Pulmonary lymph node (tissue), 1 donor: Measurements from ENCODE around the gene DDX1.

- PRO-cap, result no peak
These were observed 6.6 kb downstream of the GREB1 start for GRCh38 chr2:11540339-11540885.

DNA sequence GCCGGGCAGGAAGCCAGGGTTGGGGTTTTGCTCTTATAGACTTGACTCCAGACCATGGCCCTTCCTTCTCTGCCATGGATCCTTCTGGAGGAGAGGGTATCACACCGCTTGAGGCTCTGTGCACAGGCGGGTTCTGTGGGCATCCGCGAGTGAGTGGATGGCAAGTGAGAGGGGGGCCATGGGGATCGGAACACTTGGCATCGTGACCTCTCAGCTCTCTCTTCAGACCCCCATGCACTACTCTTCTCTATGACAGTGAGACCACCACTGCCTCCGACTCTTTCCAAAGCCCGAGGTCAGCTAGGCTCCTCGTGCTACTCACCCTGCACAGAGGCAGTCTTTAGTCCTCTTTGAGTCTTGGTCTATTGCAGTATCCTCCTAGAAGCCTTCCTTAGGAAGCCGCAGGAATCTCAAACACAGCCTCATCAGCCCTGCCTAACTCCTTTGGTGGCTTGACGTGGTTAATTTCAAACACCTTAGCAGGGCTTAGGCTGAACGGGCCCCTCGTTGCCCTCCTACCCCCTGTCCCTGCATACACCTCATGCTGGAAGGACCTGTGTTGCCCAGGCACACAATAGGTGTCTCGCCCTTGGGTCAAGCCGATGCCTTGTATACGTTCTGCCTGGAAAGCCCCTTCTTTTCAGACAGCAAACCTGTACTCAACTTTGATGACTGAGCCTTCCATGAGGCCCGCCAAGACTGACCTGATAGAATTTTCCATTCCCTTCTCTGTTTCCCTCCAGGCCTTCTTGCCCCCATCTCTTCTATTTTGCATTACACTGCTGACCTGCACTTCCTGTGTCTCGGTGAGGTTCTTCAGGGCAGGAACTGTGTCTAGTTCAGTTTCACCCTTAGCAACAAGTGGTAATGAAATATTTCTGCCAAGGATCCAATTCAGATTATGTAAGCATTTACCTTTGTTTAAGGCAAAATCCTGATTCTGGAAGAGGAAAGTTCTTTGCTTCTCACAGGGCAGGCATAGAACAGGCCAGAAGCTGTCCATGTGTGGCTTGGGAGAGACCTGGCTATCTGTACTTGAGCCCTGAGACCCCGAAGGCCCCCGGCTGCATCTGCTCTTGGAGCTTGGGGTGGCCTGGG is 7.8 kb downstream of the GREB1 start:
- PRO-cap, result no peak

GRCh38 chr2:11597657-11598921 is 64.2 kb downstream of the GREB1 start:
- PRO-cap, result no peak

DNA sequence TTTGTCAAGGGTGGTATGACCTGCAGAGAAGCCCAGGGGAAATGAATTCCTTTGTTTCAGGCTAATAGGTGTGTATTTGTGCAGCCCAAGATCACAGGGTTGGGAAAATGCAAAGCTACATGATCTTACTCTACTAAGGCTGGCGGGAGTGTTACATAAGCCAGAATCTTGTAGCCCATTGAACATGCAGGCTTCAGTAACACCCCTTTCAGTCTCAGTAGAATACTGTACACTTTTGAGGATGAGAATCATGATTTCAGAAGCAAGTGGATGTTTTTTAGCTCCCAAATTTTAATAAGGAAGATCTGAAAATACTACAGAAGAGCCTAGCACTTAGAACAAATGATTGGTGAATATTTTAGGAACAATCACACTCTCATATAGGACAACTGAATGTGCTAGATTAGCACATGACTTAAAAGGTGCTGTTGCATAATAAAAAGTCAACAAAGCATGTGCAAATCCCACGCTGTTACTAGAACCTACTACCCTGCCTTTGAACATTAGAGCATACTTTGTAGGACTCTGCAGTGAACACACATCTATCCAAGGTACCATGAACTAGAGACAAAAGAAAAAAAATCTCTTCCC is 23.8 kb upstream of the LPIN1 start:
- PRO-cap, result no peak

GRCh38 chr2:11747151-11747687 is 787 bp downstream of the LPIN1 start:
- PRO-cap, result no peak

DNA sequence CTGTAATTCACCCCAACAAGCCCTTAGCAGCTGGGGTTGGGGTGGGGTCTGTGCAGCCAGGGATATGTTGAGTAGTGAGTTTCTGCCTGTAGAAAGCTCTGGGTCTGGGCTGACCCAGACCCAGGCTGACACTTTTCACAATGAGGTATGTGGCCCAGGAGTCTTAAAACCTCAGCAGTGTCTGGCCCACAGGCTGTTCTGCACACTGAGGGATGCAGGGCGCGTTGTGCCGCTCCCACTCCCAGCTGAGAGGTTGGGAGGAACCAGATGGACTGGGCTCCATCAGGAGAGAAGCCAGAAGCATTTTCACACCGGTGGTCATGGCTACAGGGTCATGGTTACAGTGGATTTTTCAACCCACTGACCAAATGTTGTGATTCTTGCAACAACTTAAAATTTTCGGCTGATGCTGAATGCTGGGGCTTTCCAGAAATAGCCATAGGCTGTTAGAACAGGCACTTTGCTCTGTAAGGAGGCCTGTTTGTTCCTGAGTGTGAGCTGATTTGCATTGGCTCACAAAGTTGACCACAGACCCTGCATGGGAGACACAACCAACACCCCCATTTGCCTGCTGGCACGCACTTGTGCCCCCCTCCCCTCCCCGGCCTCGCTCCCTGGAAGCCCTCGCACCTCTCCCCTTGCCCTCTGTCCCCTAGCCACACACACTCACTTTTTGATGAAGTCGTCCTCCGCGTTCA is 3.2 kb downstream of the LPIN1 start:
- PRO-cap, result bidirectional peak, plus-strand start at position 480 of the sequence, minus-strand start at position 405 of the sequence

GRCh38 chr2:11775387-11775848 is 29.0 kb downstream of the LPIN1 start:
- PRO-cap, result no peak

- PRO-cap, result no peak
These were observed 430.6 kb downstream of the LPIN1 start for GRCh38 chr2:12176863-12177547.

GRCh38 chr2:12478848-12479104 is 238.0 kb upstream of the TRIB2 start:
- PRO-cap, result no peak

DNA sequence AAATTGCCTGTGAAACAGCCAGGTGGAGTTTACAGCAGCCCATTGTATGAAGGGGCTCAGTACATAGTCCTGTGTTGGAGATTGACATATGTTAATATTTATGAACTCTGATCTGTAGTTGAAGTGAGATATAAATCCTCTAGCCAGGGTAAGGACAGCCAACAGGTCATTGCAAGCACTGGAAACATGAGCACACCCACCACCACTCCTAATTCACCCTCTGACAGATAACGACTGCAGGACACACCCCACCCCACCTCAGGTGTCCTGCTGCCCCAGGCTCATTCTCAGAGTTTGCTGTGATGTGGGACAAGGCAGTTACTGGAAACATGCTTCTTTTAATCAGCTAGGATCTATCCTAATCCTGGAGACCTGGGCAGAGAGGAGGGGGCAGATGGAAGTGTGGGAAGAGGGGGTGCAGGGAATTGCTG is 112.3 kb upstream of the TRIB2 start:
- PRO-cap, result no peak

GRCh38 chr2:12718312-12719226 is 1.8 kb downstream of the TRIB2 start:
- PRO-cap, result unidirectional peak, plus-strand start at chr2:12718858

- PRO-cap, result no peak
These were observed 16.0 kb downstream of the TRIB2 start for GRCh38 chr2:12732602-12733304.

GRCh38 chr2:12788383-12788978 is 71.7 kb downstream of the TRIB2 start:
- PRO-cap, result no peak

DNA sequence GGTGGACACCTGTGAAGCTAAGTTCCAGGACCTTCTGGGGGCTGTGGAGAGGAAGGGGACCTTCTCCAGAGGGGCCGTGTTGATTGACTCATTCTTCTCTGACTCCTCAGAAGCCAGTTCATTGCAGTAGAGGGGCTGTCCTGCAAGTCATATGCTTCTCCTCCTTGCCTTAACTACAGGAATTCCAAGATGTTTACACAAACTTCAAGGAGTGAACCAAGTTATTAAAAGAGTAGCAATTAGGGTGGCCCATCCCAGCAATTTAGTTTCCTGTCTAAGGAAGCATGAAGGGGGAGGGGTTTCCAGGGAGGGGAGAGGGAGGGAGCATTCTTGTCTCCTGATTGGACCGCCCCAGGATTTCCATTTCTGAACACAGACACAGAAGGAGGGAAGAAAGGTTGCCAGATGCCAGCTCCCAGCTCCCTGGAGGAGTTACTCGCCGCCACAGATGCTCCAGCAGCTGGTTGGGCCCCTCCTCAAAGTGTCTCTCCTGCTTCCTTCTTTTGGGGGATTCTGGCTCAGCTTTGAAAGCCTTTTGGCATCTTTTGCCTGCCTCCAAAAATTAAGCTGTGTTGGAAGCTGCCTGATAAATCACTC is 107.6 kb downstream of the TRIB2 start:
- PRO-cap, result no peak

- PRO-cap, result no peak
These were observed 108.4 kb downstream of the TRIB2 start for GRCh38 chr2:12824994-12825619.

- PRO-cap, result no peak
These were observed 117.5 kb downstream of the TRIB2 start for GRCh38 chr2:12834215-12834583.

GRCh38 chr2:13537512-13538537 is 821.1 kb downstream of the TRIB2 start:
- PRO-cap, result no peak

DNA sequence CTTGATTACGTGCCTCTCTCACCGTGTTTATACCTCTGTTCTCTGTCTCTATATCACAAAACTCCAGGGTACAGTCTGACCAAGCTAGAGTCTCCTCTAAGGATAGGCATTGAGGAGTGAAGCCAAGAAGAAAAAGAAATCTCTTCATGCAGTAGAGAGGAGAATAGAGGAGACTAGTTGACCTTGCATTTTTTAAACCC is 267.9 kb upstream of the LRATD1 start:
- PRO-cap, result no peak

GRCh38 chr2:15404422-15404957 is 156.6 kb downstream of the NBAS start:
- PRO-cap, result no peak

- PRO-cap, result bidirectional peak, plus-strand start at chr2:15591884, minus-strand start at chr2:15591802
These were observed at the start of gene DDX1 for GRCh38 chr2:15591412-15592737. Gene DDX1, plus strand, starts transcription at chr2:15591868.